Hair follicular keratinocyte (primary cell): Measurements from ENCODE around the gene GPR83.

DNA sequence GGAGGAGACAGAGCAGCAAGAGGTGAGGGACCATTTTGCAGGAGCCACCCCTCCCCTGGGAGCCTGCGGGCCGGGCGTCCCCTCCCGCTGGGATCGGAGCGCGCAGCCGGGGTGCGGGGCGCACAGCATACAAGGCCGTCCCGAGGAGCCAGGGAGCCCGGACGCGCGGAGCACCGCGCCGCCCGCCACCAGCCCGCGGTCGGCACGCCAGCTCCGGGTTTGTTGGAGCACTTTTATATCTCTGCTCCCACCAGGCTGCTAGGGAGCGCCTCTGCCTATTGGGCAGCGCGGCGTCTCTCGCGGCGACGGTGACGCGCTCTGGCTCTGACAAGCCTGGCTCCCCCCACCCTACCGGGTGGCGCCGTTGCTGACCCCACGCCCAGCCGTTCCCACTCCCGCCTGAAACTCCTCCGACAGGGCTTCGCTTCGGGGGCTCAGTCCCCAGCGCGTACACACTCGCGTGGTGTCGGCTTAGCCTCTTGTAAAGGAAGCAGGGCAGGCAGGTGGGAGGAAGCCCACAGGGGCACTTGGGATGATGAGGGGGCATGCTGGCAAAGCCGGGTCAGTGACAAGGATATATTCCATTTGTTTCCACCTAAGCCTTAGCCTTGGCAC is at the start of gene GPR83:
Gene GPR83, minus strand, starts transcription at position 206 of the 615 bp plus-strand sequence.
- RAMPAGE, long total RNA, result no peak

DNA sequence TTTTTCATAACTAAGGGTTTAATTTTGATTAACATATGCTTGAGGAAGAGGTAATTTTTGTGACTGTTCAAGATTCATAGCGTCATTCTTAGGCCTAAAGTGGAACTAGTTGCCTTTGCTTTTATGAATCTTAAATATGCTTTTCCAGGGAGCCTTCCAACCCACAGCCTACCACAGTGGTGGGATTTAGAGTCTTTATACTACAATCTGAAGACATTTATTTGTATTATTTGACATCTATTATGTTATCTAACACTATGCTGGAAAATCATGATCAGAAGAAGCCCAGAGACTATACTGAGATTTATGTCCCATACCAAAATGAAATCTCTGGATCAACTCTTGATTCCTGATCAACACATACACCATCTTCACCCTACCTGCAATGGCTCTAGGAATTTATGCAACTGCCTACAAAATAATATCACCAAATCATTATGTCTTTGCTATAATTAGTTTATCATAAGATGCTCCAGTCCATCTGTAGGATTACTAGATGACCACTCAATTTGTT is 6.9 kb downstream of the ANKRD49 start:
- RAMPAGE, long total RNA, result no peak

GRCh38 chr11:94574518-94574862 is 7.3 kb downstream of the PIWIL4 start:
- RAMPAGE, long total RNA, result no peak

DNA sequence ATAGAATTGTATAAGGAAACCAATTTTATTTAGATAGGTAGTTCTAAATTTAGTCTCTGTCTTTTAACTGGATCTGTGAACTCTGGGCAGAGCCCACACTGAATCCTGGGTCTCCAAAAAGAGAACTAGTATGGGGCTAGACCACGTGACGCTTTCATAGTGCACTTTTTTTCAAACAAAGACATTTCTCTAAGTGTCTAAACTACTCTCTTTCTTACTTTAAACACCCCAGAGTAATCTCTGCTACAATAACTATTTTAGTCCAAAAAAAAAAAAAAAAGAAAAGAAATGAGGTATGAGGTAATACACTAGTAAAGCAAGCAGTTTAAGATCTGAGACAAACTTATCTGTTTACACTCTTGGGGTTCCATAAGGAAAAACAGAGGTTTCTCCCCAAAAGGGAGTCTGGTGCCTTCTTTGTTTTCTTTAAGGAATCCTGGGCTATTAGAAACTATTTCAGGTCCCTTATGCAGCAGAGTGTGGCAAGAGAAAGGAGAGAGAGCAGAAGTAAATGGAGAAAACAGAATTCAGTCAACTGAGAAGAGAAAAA is 42.2 kb downstream of the AMOTL1 start:
- RAMPAGE, long total RNA, result no peak

- RAMPAGE, long total RNA, result no peak
These were observed 81.7 kb downstream of the AMOTL1 start for GRCh38 chr11:94849788-94850344.

DNA sequence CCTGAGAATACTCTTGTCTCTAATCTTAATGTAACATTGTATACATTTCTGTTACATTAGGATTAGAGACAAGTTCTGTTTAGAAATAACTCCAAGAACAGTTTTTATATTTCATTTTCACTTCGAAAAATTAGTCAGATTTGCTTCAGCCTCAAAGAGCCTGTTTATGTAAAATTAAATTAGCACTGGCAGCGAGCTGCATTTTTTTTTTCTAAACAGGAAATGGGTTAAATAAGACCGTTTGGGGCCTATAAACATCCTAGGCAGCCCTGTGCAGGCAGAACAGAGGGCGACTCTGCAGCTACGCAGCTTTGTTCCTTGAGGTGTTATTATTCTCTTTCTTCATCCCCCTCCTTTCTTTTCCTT is 48.8 kb downstream of the CWC15 start:
- RAMPAGE, long total RNA, result no peak

- RAMPAGE, long total RNA, result no peak
These were observed 513 bp downstream of the ENDOD1 start for GRCh38 chr11:95089997-95090721.

DNA sequence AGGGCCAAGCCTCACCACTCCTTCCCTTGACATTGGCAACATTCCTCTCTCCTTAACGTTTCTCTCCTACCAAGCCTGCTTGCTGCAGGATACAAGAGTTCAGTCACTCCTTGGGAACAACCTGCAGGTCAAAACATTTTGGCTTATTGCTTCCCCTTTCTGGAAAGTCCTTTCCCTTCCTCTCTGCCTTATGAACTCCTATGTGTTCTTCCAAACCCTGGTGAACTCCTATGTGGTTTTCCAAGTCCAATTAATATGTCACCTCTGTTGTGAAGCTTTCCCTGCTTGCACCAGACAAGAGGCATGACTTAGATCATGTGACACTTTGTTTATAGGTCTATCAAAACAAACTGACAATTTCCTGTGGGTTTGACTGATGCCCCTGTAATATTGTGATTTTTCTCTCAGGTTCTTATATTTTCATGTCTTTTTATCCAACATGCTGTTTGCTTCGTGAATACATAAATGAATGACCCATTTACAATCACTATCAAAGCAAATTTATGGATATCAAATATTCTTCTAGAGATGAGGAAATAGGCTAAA is 64.2 kb downstream of the ENDOD1 start:
- RAMPAGE, long total RNA, result no peak

DNA sequence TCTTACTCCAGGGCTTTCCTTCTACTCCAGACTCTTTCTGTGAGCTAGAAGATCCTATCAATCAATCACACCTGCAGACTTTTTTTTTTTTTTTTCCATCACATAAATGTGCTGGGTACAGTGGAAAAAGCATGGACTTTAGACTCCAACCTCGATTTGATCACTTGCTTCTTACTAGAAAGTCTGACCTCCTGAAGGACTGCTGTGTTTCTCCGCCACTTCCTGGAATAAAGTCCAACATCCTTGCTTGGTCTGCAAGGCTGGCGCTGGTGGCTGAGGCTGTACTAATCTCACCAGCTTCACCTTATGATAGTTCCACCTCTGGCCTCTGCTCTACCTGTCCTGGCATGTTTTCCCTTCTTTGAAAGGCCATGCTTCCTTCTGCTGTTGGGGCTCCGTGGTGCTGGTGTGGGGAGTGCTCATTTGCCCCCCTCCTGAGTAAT is 60.9 kb upstream of the SESN3 start:
- RAMPAGE, long total RNA, result no peak

GRCh38 chr11:95299459-95299861 is 68.5 kb upstream of the SESN3 start:
- RAMPAGE, long total RNA, result no peak

DNA sequence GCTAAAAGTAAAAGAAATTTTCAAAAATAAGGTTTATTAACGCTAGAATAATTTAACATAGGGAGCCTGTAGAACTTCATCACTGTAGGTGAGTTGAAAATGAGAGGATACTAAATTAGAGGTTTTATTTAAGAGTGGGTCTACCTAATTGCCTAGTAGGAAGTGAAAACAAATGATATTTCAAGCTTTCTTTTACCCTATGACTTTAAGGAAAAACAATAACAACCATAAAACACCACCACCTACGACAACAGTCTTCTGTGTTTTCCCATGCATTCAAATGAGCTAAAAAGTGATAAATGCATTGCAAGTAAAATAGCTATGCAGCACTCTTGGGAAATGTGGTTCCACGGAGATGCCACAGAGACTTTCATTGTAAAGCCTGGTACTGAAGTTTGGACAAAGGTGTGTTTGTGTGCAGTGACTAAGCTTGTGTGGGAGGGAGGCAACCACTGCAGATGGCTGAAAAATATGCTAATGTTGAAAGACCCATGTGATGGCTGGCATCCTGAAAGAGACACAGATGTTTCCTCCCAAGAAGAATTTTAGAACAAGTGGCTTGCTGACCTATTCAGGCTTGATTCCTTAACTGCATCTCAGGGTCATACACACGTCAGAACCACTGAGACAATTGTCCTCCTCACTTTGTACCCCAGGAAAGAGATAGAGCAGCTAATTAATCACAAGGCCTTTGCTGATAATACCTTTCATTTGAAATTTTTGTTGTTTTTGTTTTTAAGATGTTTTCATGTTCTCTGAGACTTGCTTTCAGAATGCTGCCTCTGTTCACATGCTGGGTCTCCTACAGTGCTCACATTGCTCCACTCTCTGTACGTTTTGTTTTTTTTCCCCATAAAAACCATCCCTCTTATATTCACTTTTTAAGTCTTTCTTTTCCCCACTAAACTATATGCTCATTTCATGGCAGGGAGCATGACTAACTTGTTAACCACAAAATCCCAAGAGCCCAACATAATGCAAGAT is 73.8 kb downstream of the FAM76B start:
- RAMPAGE, long total RNA, result no peak

GRCh38 chr11:96011850-96012790 is 88.2 kb upstream of the MTMR2 start:
- RAMPAGE, long total RNA, result no peak

DNA sequence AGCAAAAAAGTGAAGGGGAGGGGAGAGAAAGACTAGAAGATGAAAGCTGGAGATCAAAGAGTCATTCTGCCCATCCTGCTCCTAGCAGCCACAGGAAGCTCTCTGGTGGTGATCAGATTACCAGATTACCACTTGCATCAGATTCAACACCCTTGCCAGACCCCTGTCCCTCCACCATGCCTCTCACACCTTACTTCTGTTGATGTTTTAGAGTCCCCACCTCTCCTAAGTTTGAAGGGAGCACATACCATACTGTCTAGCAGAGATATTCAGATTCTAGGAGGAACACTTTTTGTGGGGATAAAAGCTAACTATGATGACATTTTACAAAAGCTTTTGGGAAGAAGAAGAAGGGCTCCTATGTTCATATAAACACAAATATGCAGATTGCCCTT is 92.4 kb upstream of the MTMR2 start:
- RAMPAGE, long total RNA, result no peak

- RAMPAGE, long total RNA, result no peak
These were observed 113.6 kb upstream of the MTMR2 start for GRCh38 chr11:96037479-96038030.

DNA sequence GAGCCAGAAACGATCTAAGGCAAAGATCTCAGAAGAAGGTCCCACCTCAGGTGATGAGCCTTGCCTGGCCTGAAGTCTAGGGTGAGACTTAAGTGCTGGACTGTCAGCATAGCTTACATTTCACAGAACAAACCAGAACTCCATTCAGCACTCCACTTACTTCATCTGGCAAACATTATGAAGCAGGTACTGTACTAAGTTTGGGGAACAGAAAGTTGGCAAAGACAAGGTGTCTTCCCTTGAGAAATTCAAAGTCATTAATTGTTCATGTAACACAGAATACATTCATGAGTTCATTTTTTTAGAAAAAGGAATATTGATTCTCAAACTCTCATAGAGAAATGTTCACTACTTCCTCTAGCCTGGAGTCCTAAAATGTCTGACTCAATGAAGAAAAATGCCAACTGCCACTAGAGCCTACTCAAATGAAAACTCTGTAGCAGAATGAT is 129.0 kb upstream of the MTMR2 start:
- RAMPAGE, long total RNA, result no peak

DNA sequence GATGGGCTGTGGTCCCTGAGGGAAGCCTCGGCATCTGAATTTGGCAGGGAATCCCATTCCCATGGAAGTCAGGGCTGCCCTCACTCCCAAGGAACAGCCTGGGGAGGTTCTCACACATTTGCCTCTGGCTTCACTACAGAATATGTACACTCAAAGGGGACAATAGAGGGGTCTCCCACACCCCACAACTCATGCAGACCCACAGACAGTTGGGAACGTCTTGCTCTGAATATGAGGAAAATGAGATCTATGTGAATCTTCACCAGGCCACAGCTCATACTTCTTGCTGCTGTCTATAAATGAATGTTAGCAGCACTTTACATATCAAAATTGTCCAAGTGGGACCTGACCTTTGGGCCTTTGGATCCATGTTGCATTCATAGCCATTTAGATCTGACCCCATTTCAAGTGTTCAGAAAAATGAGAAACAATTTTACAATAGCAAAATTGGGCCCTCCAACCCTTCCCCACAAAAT is 152.7 kb upstream of the MTMR2 start:
- RAMPAGE, long total RNA, result no peak

DNA sequence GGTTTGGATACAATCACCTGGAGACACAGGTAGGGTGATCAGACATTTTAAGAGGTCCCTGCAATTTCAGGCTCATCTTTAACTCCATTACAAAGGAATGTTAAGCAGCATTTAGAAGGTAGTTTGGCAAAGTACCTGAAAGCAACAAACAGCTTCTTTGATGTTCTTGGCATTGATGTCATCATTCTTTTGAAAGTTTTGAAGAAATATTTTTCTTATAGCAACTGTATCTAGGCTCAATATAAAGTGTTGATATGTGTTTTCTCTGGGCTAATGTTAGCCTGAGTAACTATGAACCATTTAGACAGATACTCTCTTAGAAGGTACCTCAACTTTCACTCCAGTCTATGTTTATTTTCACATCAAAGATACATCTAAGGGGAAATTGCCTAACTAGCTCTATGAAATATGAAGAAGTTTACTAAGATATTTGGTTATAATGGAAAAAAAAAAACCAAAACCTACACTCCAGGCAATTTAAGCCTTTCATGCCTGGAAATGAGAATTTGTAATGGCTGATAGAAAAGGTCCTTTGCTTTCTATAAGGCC is 181.6 kb upstream of the MTMR2 start:
- RAMPAGE, long total RNA, result no peak

DNA sequence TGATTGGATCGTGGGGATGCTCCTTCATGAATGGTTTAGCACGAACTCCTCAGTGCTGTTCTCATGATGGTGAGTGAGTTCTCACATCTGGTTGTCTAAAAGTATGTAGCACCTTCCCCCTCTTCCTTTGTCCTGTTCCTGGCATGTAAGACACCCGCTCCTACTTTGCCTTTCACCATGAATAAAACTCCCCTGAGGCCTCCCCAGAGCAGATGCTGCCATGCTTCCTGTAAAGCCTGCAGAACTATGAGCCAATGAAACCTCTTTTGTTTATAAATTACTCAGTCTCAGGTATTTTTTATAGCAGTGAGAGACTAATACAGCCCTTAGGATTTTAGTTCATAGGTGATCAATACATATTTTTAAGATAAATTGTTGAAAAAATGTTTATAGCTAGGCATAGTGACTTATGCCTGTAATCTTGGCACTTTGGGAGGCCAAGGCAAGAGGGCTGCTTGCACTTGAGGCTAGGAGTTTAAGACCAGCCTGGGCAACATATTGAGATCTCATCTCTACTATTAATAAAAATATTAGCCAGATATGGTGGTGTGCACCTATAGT is 191.4 kb downstream of the MAML2 start:
- RAMPAGE, long total RNA, result no peak

GRCh38 chr11:96197458-96197966 is 145.5 kb downstream of the MAML2 start:
- RAMPAGE, long total RNA, result no peak

DNA sequence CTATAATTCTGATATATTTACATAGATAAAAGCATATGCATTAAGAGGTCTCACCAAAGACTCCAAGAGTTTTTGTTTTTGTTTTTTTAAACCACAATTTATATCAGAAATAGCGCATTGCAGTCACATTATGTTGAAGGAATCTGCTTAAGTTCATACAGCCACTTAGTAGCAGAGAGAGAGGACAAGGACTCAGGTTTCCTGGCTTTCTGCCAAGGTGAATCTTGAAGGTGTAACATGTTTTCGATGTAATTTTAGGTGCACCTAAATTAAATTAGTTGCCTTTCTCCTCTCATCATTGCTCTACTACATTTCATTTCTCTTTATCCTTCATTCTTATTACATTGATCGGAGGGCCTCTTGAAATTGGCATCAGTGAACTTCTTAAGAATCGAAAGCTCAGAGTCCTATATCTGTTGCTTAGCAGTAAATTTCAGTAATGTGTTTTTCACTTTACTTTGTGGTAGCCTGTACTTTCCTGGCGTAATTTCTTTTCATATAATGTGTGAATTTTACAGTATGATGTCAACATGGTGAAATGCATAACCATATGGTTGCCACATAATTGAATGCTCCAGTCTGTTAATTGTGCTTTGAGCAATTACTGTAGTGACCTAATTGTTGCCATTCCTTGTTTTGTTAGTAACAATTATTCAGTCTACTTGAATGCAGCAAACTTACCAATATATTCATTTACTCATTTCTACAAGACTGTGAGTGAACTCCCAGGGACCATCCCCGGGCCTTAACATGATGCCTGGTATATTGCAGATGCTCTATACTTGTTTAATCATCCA is 138.2 kb downstream of the MAML2 start:
- RAMPAGE, long total RNA, result no peak